A375 (cell line): ENCODE measurements around a stretch of chr3.

GRCh38 chr3:5052834-5053217, 69.3 kb upstream of the ARL8B start:
- RAMPAGE, long total RNA: no peak

DNA sequence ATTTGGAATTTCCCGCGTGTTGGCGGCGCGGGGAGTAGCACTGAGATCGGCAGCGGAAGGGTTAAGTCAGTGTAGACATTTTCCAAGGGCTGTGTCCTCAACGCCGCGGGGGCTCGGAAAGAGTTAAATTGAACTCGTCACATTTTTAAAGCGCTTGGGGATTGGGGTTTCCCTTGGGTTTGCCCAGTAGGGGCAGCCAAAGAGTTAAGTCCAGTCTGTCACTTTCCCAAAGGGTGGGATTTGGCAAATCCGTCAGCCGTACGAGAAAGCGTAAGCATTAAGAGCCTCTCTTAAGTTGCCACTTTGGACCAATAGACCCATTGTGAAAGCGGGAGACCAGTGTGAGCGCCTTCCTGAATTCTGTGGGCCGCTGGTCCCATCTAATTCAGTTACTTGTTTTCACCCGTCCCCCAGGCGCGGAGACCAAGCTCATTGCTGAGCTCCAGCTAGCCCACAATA, 677 bp downstream of the ARL8B start:
- RAMPAGE, long total RNA: no peak

- RAMPAGE, long total RNA: no peak
These were observed 765 bp downstream of the EDEM1 start for GRCh38 chr3:5187986-5188957.

- RAMPAGE, long total RNA: no peak
These were observed 15.4 kb downstream of the EDEM1 start for GRCh38 chr3:5202848-5203273.

DNA sequence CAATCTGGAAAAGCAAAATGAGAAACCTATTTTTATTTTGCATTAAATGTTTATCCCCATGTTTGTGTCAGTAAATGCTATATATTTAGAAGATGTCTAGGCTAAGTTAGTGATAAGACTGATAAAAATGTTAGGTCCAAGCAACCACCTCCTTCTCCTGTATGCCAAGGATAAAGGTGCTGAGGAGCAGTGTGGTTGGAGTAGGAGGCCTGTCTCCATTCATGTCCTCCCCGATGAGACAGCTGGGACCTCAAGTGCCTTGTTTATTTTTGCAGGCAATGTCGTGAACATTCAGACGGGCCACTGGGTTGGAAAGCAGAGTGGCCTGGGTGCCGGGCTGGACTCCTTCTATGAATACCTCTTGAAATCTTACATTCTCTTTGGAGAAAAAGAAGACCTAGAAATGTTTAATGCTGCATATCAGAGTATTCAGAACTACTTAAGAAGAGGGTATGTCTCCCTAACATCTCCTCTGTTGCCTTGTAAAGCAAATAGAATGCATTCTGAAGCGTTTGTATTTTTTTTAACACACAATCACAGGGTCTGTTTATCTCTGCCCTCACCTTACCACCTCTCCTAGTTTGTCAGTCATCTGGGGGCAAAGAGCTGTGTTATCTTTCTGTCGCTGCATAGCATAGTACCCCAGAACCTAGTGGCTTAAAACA, 17.4 kb downstream of the EDEM1 start:
- RAMPAGE, long total RNA: no peak

DNA sequence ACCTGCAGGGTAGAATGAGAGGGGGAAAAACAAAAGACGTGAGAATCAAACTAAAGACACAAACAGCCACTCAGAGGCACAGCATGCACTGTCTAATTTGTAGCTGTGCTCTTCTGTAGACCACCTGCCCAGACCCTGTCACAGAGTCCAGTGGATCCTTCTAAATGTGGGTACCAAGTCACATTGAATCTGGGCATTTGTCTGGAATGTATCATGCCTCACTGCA, 1.5 kb downstream of the LMCD1 start:
- RAMPAGE, long total RNA: no peak

- RAMPAGE, long total RNA: no peak
These were observed 53.4 kb downstream of the LMCD1 start for GRCh38 chr3:8554669-8555694.

DNA sequence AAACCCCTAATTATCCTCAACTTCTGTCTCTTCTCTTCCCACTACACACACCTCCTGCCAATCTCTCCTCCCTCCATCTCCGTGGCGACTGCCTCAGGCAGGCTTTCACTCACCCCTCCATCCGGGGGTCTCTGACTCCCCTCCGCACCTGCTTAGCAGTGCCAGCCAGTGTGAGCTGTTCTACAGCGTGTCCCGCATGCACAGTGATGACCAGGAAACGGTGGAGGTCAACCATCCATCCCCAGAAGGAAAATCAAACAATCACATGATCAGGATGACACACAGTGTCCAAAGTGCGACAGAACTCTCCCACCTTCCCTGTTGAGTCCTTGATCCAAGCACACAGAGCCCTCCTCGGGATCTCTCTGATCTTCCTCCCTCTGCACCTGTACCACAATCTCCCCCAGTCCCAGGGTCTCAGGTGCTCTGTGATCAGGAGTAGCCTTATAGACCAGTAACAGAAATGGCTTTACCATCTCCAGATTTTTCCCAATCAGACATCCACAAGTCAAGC, 7.3 kb upstream of the SSUH2 start:
- RAMPAGE, long total RNA: no peak

GRCh38 chr3:8710091-8710379, 23.6 kb upstream of the CAV3 start:
- RAMPAGE, long total RNA: no peak

DNA sequence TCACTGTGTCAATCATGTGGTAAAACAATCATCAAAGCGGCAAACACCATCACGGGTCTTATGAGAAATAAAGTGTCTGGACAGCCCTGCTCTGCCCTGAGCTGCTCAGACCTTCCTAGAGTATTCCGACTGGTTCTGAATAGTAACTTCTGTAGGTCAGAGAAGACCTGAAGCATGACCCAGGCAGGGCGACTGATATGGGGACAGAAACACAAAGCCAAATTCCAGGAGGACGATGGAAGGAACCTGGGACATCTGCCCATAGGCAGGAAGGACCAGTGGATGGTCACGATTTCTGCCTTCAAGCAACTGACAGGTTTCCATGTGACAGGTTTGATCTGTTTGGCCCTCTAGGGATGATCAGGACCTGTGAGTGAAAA, 137.4 kb upstream of the RAD18 start:
- RAMPAGE, long total RNA: no peak

- RAMPAGE, long total RNA: no peak
These were observed 18.8 kb downstream of the SRGAP3 start for GRCh38 chr3:9230480-9231165.

- RAMPAGE, long total RNA: no peak
These were observed 449 bp upstream of the SRGAP3 start for GRCh38 chr3:9249869-9250320.

GRCh38 chr3:9552426-9553075, 1.1 kb downstream of the LHFPL4 start:
- RAMPAGE, long total RNA: no peak

GRCh38 chr3:9673115-9673390, 23.7 kb downstream of the MTMR14 start:
- RAMPAGE, long total RNA: no peak

DNA sequence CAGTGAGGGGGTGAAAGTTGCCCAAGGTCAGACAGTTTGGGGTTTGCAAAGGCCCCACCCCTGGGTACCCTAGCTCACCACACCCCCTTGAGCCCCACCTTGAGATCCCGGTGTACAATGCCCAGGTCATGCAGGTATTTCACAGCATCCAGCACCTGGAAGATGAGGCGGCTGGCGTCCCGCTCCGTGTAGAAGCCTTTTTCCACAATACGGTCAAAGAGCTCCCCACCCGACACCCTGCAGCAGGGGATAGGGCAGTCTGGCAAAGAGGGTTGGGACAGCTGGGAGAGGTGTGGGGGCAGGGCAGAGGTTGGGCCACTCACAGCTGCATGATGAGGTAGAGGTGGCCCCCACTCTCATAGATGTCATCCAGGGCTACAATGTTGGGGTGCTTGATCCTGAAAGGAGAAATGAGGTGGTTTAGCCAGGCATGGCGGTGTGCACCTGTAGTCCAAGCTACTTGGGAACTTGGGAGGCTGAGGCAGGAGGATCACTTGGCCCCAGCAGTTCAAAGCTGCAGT, 6.9 kb downstream of the CAMK1 start:
- RAMPAGE, long total RNA: no peak

DNA sequence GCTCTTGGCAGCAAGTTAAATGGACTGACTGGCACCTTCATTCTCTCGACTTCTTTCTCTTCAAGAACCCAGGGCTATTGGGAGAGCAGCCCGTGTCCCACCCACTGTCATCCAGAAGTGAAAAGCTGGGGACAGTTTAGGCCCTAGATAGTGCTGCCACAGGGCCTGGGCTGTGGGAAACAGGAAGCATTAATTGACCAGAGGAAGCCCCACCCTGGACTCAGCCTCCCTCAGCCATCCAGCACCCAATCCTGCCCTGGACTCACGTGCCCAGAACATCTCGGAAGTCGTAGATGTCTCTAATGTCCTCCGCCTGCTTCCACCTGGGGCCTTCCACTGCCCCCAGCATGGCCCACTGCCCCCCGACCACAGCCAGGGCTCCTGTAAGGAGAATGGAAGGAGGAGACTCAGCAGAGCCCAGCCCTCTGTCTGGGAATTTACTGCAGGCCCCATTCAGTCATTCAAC, 2.3 kb downstream of the CAMK1 start:
- RAMPAGE, long total RNA: no peak

GRCh38 chr3:9770274-9771224, 802 bp upstream of the CAMK1 start:
- RAMPAGE, long total RNA: no peak

DNA sequence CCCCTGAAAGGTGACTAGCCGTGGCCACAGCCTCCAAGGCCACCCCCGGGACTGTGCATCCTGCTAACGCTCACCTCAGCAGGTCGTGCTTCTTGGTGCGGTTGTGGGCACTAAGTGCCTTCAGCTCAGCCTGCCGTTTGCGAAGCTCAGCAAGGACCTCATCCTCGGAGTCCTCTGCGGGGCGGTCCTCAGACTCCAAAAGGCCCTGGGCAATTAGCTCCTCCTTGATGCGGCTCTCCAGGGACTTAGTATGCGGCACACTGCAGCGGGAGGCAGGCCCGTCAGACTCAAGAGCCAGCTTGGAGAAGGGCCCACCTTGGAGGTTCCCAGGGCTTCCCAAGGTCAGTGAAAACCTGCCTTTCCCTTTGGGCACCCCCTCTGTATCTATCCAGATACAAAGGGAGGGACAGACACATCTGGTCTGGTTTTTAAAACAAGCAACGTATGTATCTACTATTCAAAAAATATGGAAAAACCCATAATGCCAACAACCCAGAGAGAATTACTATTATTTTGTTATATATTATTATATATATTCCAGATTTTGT, 8.2 kb downstream of the TADA3 start:
- RAMPAGE, long total RNA: no peak

DNA sequence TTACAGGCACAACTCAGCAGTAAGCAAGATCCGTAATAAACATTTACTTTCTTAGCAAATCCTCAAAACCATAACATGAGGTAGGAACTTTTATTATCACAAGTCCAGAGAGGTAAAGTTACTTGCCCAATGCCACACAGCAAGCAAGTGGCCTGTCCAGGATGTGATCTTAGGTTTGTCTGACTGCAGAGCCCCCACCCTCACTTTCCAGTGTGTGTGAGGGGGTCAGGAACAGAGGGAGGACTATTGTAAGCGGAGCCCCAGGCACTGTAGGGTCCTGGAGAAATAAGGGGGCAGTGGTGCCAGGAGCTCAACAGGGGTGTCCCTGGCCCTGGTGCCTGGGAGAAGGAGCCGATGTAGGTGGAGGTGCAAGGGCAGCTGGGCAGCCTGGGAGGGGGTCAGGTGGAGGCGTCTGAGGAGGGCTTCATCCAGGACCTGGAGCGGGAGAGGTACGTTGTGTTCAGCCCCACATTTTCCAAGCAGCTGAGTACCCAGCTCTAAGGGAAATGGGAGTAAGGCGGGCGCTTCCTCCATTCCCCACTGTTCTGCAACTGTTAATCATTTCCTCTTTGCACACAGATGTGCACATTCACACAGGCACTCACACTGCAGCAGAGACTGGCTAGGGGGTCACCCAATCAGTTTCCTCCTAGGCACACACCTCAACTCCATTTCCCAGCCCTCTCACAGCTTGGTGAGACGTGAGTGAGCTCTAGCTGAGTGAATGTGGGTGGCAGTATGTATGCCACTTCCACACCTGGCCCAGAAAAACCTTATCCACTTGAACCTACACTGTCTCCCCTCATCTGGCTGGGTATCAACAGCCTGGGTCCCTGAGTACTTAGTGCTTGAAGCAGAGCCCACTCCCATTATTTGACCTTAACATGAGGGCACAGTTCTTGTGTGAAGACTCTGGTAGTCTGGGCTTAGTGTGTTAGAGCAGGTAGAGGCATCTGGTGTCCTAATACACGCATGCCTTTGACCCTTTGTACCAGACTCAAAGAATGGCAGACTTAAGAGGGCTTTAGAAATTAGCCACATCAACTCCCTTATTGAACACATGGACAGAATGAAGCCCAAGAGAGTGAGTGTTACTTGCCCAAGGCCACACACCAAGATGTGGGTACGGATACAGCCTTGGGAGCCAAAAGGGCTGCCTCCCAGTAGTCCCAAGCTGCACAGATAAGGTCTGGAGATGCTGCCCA, 5.6 kb downstream of the RPUSD3 start:
- RAMPAGE, long total RNA: no peak

DNA sequence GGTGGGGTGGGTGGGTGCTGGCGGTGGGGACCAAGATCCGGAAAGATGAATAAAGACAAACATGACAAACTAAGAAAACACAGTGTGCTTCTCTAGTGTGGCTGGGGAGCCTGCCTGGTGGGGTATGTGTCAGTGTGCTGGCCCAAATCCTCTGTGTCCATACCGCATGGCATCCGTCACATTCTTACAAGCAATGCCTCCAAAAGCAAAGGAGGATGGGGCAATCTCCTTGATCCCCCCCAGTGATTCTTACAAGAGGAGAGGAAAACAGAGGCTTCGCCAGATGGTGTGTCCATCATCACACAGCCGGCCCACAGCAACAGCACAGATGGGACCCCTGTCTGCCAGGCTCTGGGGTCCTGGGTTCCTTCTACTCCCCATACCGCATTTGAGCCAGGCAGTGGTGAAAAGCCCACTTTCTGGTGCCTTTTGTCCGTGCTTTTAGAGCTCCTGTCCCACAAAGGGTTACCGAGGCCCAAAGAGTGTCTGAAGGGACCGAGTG, 522 bp upstream of the IL17RC start:
- RAMPAGE, long total RNA: no peak